Parietal lobe (tissue), 2 donors: Measurements from ENCODE around the genes ZNF678, WNT3A, ARF1 and H3-4.

DNA sequence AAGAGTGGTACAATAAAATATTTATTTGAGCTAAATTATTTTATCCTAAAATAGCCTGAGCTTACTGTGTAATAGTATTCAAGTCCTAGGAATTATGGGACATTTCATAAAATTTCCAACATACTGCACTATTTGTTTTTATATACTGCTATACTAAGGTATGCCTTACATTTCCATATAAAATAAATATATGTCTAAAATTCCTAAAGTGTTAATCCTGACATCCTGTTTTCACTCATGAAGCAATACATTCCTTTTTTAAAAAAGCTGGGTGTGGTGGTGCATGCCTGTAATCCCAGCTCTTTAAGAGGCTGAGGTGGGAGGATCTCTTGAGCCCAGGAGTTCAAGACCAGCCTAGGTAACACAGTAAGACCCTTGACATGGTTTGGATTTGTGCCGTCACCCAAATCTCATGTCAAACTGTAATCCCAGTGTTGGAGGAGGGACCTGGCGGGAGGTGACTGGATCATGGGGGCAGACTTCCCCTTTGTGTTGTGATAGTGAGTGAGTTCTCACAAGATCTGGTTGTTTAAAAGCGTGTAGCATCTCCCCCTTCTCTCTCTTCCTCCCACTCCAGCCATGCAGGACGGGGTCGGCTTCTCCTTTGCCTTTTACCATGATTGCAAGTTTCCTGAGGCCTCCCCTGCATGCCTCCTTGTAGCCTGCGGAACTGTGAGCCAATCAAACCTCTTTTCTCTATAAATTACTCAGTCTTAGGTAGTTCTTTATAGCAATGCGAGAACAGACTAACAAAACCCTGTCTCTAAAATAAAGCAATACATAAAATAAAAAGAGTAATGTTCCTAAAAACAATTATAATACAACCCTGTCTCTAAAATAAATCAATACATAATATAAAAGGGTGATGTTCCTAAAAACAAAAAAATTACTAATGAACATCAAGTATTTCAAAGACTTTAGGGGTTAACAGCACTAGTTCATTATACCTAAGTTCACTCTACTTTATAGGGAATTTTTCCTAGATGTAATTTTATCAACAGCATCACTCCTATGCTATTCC lies 5.7 kb downstream of the CDC42BPA start:
- RAMPAGE, long total RNA = no peak

DNA sequence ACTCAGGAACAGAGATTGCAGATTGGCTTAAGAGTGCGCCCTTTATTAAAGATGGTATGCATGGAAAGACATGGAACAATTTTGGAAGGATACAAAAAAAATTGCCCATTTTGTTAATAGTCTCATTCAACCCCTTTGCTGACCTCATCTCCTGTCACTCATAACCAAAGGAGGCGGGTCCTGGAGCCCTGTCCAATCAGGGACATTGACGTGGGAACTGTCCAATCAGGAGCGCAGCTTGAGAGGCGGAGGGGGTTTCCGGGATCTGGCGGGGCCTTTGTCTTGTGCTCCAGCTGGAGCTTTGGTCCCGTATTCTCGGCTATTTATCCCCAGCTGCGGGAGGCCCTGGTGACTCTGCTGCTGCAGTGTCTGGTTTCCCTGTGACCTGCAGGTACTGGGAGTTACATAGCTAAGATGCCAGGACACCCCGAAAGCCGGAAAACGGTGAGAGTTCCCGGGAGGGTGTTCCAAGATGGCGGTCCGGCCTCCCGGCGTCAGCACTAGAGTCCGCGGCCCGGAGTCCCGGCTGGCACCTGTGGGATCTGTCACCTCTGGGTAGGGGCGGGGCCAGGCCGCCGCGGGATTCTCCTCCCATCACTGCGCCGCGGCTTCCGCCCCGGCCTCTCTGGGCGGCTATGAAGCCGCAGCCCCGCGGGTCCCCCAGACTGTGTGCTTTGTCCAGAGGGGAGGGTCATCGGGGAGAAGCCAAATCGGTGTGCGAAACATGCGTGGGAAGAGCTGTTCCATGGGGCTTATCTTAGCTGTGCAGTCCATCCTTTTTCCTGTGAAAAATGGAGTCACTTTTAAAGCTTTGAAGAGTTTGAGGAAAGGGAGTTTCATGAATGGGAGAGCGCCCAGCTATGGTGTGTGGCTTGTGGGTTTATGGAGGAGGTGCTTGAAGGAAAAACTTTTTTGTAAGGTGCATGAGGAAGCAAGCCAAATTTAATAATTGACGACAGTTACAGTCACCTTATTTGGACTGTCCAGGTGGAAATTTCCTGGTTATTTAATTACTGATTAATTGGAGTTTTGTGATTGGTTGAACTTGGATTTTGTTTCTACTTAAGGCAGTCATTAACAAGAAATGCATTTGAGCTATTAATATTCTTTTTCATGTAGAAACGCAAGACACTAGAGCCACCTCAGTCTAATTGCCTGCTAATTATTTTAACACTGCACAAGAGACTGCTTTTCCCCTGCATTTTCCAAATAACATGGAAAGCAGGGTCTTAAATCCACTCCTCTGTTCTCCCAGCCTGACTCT lies at the start of gene ZNF678:
Gene ZNF678, plus strand, starts transcription at position 276 of the 1,264 bp plus-strand sequence.
- RAMPAGE, long total RNA = no peak

GRCh38 chr1:227886790-227887618 lies 60.7 kb downstream of the WNT9A start:
- RAMPAGE, long total RNA = no peak

DNA sequence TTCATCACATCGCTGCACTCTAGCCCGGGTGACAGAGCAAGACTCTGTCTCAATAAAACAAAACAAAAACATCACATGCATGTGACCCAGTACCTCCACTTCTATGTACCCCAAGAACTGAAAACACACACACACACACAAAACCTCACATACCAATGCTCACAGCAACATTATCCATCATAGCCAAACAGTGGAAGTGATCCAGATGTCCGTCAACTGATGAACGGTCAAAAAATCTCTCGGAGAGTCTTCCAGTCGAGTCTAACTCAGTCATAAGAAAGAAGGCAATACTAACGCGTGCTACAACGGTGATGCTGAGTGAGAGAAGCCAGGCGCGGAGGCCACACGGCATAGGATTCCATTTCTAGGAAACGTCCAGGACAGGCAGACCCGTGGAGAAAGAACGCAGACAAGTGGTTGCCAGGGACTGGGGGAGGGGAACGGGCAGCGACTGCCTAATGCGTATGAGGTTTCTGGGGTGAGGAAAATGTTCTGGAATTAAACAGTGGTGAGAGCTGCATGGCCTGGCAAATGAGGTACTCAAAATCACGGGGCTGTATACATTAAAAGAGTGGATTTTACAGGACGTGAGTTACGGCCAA lies 3.7 kb downstream of the WNT9A start:
- RAMPAGE, long total RNA = no peak

- RAMPAGE, long total RNA = no peak
Observed at GRCh38 chr1:228006765-228007829, at the start of gene WNT3A. Gene WNT3A, plus strand, starts transcription at chr1:228006998.

- RAMPAGE, long total RNA = start-site peak on the plus strand at chr1:228082698-228082763, 870 and 231 reads in 2 replicates
Observed at GRCh38 chr1:228082305-228082848, at the start of gene ARF1. Gene ARF1, plus strand, starts transcription at chr1:228082708.

GRCh38 chr1:228100947-228101346 lies 2.2 kb downstream of the C1orf35 start:
- RAMPAGE, long total RNA = no peak

GRCh38 chr1:228103763-228105283 lies 1.2 kb upstream of the C1orf35 start:
- RAMPAGE, long total RNA = no peak

GRCh38 chr1:228105285-228105806 lies 2.2 kb upstream of the C1orf35 start:
- RAMPAGE, long total RNA = no peak

- RAMPAGE, long total RNA = no peak
Observed at GRCh38 chr1:228109578-228110594, 787 bp upstream of the MRPL55 start.

- RAMPAGE, long total RNA = no peak
Observed at GRCh38 chr1:228140909-228141543, 947 bp downstream of the GUK1 start.

GRCh38 chr1:228164067-228165204 lies 1.2 kb upstream of the IBA57 start:
- RAMPAGE, long total RNA = no peak

GRCh38 chr1:228174273-228174912 lies 8.8 kb downstream of the IBA57 start:
- RAMPAGE, long total RNA = no peak

GRCh38 chr1:228297721-228298147 lies 89.9 kb downstream of the OBSCN start:
- RAMPAGE, long total RNA = no peak

GRCh38 chr1:228353208-228353565 lies 53.4 kb downstream of the TRIM11 start:
- RAMPAGE, long total RNA = no peak

DNA sequence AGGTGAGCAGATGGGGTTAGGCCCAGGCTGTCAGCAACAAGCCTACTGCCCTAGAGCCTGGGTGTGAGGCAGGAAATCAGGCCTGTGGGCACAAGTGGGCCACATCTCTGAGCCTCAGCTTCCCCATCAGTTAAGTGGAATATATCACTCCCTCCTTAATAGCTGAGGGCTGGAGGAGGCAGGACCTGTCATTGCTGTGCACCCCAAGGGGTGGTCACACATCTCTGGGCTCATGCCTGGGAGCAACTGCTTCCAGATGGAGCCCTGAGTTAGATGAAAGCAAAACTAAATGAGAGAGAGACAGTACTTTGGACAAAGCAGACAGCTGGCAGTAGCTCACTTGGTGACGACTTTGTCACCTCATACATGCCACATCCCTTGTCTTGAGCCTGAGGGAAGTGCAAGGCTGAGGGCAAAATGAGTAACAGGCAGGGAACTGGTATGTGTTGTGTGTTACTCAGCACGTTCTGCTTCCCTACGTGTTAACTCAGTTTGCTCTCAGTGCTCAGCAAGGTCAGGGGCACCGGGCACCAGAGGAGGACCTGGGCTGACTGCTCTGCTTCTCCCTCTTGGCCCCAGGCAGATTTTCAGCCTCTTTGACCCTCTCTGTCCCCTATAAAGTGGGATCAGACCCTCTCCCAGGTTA lies 48.3 kb downstream of the TRIM11 start:
- RAMPAGE, long total RNA = no peak

- RAMPAGE, long total RNA = no peak
Observed at GRCh38 chr1:228359160-228359950, 47.3 kb downstream of the TRIM11 start.

- RAMPAGE, long total RNA = no peak
Observed at GRCh38 chr1:228425123-228425687, at the start of gene H3-4. Gene H3-4, minus strand, starts transcription at chr1:228425360.

DNA sequence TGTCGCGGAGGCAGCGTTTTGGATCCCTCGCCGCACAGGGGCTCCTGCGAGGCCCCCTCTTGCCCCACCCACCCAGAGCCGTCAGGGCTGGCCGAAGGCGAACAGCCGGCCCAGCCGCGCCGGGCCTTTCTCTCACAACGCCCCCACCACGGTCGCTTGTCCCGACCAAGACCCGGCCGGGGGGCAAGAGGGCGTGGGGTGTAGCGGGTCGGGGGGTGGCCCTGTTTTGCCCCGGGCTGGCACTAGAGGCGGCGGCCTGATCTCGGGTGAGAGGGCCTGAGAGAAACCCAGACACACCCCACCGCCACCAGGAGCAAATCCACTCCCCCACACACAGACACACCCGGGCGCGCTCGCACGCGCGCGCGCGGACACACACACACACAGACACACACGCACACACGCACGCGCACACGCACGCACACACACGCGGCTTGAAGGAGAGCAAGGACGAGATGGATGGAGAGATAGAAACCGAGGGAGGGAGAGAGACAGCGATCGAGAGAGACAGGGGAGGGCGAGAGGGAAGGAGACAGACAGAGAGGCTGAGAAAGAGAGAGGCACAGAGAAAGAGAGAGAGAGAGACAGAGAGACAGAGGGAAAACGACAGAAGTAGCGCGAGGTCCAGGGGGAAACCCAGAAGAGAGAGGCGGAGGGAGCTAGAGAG lies 99.9 kb upstream of the RHOU start:
- RAMPAGE, long total RNA = no peak

DNA sequence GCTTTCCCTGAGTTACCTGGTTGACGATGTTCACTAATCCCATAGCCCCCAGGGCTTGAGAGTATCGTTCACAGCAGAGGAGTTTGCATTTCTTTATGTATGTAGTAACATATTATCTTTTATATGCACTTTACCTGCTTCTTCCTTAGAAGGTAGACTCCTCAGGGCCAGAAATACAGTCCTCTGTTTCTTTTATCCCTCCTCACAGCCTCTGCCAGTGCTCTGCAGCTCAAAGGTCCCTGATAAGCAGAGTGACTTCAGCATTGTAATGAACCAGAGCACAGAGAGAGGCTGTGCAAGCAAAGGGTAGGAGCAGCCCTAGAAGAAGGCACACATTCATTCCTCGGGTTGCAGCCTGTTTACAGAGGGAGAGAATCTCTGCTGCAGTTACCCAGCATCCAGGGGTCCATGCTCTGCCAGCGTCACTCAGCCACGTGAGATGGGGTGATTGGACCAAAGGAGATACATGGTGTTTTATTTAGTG lies 101.1 kb downstream of the RHOU start:
- RAMPAGE, long total RNA = no peak